ENCODE data around the gene FAM241A.

- PRO-cap, result no peak
Measured at GRCh38 chr4:110633379-110634522, 10.9 kb upstream of the PITX2 start.

- PRO-cap, result bidirectional peak, plus-strand start at chr4:112145431, minus-strand start at chr4:112145674; bidirectional peak, plus-strand start at chr4:112146004, minus-strand start at chr4:112145967
Measured at GRCh38 chr4:112145372-112146566, at the start of gene FAM241A. FAM241A (plus strand) TSS chr4:112145454.

- PRO-cap, result no peak
Measured at GRCh38 chr4:112147535-112148310, 2.5 kb downstream of the FAM241A start.

GRCh38 chr4:112279939-112280389, 5.7 kb downstream of the TIFA start:
- PRO-cap, result no peak

DNA sequence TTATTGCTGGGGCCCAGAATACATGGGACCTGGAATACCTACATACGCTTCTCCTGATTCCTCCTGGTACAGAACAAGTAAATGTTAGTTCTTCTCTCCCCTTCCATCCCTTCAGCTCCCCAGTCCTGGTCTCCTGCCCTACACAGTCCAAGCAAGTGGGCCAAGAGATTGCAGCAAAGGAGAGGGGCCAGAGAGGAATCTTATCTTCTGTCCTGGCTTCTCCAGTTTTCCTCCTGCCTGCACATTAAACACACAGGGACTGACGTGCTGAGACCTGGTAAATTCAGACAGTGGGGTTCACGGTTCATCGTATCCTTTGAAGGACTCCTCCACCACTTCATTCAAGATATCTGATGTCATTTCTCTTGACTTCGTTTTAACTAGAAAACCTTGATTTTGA, 45.7 kb downstream of the ALPK1 start:
- PRO-cap, result unidirectional peak, plus-strand start at position 143 of the sequence; bidirectional peak, plus-strand start outside the sequence, minus-strand start at position 261 of the sequence

DNA sequence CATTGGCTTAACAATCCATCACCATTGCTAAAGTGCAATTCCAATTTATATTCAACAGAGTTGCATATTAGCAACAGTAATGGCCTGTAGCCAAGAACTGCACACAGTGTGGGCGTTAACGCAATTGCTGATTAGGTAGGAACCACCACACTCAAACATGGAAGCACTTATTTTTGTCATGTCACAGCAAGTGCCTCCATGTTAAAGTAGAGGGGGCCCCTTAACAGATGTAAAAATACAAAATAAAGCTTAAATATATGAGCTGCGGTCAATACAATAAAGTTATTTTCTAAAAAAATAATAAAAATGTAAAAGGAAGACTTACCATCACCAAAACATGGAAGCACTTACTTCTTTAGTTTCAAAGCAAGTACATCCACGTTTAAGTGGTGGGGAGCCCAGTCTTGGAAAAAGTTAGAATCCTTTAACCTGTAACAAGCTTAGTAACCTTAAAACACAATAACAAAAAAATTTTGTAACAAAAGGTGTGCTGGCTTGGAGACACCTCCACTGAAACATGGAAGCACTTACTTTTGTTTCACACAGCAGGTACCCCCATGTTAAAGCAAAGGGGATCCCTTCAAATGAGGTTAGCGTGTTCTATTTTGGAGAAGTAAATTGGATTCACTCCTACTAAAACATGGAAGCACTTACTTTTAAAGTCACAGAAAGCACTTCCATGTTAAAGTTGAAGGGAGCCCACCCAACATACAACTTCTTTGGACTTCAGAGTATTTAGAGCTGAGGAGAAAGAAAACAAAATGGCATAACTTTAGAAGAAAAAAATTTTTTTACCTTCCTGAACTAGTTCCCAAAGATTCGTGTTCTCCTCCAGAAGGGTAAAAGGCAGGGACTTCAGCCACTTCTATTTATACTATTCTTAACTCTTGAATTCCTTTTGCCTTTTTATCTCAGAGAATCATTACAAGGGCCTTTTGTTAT, 11.2 kb downstream of the LARP7 start:
- PRO-cap, result unidirectional peak, minus-strand start at position 385 of the sequence

DNA sequence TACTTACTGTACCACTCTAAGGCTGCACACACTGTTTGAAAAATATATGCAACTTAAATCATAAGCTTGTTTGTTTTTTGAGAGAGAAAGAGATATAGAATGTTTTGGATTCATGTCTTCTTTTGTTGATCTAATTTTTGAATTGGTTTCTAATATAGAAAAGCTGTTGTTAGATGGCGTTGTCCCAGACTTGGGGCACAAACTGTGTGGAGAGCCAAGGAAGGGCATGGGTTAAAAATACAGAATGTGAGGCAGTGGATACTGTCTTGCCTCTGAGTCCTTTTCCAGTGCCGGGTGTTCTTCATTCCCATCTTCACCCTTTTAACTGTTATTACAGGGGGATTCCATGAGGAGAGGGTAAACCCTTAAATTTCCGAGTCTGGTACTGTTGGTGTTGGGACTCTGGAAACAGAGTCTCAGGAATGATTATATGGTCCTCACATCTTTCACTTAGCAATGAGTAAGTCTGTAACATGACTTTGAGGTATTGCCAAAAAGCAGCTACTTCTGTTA, 17.3 kb upstream of the ANK2 start:
- PRO-cap, result no peak

DNA sequence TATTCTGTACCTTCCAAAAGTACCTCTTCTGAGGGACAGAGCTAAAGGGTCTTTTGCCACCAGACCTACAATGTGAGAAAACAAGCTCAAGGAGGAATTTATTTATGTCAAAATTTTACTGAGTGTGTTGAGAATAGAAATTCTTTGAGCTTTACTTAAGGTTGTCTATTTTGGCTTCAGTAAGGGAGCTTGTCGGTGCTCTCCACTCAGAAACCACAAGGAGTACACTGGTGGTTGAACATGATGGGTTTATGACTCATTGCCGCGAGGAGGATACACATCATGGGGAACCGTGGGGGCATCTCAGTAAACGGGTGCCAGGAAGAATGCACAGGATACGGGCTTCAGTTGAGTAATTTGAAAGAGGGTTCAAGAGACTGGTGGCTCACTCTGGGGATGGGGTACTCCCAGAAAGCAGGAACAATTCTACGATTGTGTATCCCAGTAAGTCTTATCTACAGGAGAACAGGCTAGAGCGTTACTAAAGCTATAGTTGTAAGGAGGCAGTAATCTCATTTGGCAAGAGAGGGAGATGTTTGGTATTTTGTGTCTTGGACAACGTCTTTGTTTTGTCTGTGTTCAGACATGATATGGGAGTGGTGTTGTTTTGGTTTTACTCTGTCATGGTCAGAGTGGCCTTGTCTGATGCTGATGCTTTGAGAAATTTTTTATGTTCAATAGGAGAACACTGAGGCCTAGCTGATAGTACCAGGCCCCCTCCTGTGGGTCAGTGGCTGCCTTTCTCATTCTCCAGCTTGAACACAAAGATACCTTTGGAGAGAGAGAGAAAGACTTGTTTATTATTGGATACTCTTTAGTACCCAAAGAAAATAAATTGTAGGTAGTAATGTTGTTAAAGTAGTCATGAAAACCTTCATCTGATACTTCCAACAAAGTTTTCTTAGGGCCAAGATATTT, 3.3 kb downstream of the ANK2 start:
- PRO-cap, result bidirectional peak, plus-strand start at position 259 of the sequence, minus-strand start outside the sequence

DNA sequence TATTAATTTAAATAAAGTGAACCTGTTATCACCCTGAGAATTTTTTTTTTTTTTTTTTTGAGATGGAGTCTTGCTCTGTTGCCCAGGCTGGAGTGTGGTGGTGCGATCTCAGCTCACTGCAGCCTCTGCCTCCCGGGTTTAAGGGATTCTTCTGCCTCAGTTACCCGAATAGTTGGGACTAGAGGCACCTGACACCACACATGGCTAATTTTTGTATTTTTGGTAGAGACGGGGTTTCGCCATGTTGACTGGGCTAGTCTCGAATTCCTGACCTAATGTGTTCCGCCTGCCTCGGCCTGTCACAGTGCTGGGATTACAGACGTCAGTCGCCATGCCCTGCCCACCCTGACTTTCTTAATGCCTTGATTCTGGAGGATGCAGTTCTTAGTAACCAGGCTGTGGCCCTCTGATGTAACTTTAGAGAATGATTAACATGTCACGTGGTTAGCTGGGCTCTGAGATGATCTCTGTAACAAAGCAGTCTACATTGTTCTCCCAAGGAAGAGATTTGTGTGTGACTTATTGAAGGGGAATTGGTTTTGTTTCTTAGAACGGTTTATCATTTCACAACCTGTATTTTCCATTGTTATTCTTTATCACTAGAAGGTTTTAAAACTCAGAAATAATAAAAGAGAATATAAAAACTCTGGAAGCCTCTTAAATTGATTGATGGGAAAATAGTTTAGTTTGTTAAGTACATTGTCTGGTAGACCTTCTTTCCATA, 30.6 kb downstream of the ANK2 start:
- PRO-cap, result no peak

GRCh38 chr4:113116385-113117513, 67.3 kb downstream of the ANK2 start:
- PRO-cap, result no peak

- PRO-cap, result no peak
Measured at GRCh38 chr4:113141817-113142535, 92.5 kb downstream of the ANK2 start.

DNA sequence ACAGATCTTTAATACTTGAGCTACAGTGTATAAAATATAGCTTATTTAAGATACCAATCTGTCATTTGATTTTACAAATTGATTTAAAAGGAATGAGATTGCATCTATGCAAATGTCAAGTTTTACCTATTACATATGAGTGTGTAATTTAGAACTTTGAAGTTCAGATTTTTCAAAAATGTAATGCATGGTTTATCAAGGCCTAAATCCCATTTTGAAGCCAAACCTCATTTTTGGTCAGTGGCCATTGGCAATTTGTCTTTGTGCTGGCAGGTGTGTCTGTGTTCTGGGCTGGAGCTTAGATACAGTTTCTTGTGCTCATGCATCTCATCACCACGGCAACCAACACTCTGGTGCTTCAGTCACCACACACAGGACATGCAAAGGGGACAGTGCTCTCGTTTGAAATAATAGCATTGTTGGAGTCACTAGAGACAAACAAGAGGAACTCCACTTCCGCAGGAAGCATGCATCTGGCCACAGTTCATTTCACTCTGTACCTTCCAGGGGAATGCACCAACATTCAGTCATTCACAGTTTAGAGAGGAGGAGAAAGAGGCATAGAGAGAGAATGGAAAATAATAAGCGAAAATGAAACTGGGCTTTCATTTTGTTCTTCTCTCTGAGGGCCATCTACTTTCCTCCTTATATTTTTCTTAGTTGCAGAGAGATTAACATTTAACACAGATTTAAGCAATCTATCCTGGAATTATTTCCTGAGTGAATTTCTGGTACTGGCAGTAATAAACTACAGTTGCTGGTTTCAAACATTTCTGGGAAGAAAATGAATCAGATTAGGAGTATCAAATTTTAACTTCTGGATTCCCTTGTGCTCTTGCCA, 267.4 kb downstream of the ANK2 start:
- PRO-cap, result no peak

DNA sequence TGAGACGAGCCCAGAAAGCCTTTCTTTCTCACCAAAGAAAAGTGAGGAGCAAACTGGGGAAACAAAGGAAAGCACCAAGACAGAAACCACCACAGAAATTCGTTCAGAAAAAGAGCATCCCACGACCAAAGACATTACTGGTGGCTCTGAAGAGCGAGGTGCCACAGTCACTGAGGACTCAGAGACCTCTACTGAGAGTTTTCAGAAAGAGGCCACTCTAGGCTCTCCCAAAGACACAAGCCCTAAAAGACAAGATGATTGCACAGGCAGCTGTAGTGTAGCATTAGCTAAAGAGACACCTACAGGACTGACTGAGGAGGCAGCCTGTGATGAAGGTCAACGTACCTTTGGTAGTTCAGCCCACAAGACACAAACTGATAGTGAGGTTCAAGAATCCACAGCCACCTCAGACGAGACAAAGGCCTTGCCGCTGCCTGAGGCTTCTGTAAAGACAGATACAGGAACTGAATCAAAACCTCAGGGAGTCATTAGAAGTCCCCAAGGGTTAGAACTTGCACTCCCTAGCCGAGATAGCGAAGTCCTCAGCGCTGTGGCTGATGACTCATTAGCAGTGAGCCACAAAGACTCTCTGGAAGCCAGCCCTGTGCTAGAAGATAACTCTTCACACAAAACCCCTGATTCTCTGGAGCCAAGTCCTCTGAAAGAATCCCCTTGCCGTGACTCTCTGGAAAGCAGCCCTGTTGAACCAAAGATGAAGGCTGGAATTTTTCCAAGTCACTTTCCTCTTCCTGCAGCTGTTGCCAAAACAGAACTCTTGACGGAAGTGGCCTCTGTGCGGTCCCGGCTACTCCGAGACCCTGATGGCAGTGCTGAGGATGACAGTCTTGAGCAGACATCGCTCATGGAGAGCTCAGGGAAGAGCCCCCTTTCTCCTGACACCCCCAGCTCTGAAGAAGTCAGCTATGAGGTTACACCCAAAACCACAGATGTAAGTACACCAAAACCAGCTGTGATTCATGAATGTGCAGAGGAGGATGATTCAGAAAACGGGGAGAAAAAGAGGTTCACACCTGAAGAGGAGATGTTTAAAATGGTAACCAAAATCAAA, 306.2 kb downstream of the ANK2 start:
- PRO-cap, result no peak

- PRO-cap, result no peak
Measured at GRCh38 chr4:113381871-113382475, 332.5 kb downstream of the ANK2 start.

DNA sequence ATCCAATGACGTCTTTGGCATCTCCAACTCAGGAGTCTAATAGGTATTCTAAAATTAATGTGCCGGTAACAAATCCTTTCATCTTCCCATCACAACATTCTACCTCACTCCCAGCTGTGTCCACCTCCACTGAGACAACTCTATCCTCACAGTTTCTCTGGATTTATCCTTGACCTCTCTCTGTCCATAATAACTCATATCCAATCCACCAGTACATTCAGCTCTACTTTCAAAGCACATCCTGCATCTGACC, 125.6 kb downstream of the CAMK2D start:
- PRO-cap, result no peak

DNA sequence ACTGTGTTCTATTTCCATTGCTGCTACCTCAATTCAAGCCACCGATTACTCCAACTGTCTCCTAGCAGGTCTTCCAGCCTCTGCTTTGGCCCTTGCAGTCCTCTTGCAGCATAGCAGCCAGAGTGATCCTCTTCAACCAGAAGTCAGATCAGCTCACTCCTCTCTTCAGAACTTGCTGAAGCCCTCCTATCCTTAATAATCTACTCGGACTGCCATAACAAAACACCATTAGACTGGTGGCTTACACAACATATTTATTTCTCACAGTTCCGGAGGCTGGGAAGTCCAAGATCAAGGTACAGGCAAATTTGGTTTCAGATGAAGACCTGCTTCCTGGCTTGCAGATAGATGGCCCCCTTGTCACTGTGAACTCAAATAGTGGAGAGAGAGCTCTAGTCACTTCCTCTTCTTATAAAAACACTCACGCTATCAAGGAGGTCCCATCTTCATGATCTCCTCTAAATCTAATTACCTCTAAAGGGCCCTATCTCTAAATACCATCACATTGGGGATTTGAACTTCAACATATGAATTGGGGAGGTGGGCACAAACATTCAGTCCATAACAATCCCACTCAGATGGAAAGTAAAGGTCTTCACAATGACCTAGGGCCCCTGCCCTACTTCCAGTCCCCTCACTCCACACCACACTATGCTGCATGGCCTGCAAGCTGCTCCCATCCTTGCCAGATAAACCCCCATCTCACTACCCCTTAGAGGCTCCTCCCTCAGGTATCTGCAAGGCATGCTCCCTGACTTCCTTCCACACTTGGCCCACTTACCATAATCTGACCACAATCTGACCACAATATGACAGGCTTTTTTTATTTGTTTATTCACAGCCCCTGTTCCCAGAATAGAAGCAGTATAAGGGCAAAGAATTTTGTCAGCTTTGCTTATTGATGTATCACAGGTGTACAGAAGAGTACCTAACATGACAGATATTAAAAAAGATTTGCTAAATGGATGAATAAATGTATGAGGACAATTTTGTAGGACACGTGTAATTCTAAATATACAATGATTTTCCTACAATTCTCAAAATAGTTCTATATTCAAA, 124.9 kb downstream of the CAMK2D start:
- PRO-cap, result no peak

DNA sequence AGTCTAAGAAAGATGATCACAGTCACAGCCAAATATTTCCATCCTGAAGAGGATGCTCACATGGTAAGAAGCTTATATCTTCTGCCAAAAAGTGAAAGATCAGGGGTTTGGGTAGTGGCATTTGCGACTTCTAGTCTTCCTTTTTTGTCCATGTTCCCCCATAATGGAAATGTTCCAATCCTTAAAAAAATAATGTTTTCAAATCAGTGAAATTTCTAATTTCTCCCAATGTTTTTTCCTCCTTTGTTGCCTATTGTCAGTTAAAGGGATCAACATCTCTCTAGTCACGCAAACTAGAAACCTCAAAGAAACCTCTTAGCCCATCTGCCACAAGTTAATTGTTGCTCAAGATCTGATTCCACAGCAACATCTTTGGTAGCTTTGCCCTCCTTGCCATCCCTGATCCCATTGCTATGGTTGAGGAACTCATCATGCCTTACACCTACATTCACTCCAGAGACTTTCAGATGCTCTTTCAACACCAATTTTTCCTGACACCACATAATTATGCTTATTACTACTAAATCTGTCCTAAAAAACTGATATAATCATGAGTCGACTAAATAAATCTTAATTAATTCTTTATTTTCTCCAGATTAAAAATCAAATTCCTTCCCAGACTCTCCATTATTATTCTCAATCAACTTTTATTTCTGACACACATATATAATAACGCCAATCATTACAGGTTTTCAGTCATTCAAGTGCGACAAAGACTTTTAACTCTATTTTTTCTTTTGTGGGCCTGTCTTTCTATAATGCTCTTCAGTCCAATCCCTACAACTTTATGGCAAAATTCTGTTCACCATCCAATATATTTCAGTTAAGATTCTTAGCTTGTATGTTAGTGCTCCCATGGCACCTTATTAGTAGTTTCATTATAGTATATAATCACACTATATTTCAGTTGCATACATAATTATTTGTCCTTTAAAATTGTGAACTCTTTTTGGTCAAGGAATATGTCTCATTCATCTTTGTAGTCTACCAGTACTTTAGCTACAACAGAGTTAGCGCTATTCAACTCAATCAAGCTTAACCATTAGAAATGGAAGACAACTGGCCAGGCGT, 112.5 kb downstream of the CAMK2D start:
- PRO-cap, result no peak

DNA sequence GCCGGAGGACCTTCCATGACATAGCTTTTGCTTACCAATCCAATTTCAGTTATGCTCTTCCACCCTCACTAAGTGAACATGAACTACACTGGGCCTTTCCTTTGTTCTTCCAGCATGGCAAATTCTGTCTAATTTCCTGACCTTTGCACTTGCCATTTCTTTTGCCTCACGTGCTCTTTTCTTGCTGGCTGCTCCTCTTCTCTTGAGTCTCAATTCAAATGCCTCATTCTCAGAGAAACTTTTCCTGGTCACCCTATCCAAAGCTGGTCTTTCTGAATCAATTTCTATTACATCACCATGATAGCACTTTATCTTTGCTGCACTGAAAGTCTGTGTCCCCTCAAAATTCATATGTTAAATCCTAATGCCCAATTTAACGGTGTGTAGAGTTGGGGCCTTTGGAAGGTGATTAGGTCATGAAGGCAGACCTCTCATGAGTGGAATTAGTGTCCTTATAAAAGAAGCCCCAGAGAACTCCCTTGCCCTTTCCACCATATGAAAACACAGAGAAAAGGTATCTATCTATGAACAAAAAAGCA, 32.1 kb downstream of the CAMK2D start:
- PRO-cap, result no peak

DNA sequence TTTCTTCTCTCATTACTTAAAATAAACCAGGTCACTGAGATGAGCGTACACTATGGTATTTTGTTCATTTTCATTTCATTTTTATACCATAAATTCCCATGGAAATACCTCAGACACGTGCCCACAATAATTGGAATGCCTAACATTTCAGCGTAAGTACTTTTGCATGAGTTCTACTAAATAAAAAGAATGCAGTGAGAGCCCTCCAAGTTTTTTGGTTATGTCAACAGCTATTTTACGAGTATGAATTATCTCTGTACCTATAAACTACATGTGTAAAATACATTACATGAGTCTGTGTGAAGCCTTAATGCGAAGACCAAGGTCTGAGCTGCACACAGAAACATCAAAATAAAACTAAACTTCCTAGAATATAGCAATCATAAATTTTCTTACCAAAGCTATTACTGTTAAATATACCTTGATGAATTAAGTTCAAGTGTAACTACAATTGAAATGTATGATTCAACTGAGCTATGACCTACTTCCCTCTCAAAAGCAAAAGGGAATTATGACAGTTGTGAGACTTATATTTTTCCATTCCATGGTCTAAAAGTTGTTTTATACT, 3.0 kb downstream of the CAMK2D start:
- PRO-cap, result no peak

- PRO-cap, result bidirectional peak, plus-strand start at chr4:113760226, minus-strand start at chr4:113760235; unidirectional peak, plus-strand start at chr4:113760733
Measured at GRCh38 chr4:113759888-113760814, 1.4 kb downstream of the CAMK2D start.